Measurements from ENCODE around the genes CD248 and NPAS4.

DNA sequence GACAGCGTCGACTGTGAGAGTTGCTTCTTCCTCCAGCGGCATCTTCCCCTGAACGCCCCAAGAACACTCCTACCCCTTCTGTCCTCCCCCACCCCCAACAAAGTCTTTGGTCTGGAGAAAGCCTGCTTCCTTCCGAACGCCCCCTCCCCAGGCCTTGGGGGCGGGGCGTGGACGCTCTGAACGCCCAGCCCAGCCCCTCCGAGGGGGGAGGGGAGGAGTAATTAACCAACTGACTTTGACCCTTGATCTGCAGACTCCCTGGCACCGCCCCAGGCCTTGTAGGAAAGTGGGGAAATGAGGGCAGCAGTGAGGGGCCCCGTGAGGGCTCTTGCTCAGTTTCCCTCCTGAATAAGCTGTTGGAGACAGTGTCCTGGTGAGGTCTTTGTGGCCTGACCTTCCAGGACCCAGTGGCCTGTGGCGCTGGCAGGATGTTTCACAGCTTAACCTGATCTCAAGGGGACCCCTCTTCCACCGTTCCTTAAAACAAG is 1.5 kb downstream of the OVOL1 start:
- PRO-cap = no peak

GRCh38 chr11:65858634-65858885 is 580 bp upstream of the CFL1 start:
- PRO-cap = no peak

- PRO-cap = no peak
These were observed 5.0 kb downstream of the EFEMP2 start for GRCh38 chr11:65867387-65868180.

GRCh38 chr11:65896351-65897256 is 3.6 kb downstream of the FOSL1 start:
- PRO-cap = unidirectional peak, minus-strand start at chr11:65896585; unidirectional peak, minus-strand start at chr11:65897074

GRCh38 chr11:65964797-65965290 is 3.3 kb downstream of the SART1 start:
- PRO-cap = no peak

DNA sequence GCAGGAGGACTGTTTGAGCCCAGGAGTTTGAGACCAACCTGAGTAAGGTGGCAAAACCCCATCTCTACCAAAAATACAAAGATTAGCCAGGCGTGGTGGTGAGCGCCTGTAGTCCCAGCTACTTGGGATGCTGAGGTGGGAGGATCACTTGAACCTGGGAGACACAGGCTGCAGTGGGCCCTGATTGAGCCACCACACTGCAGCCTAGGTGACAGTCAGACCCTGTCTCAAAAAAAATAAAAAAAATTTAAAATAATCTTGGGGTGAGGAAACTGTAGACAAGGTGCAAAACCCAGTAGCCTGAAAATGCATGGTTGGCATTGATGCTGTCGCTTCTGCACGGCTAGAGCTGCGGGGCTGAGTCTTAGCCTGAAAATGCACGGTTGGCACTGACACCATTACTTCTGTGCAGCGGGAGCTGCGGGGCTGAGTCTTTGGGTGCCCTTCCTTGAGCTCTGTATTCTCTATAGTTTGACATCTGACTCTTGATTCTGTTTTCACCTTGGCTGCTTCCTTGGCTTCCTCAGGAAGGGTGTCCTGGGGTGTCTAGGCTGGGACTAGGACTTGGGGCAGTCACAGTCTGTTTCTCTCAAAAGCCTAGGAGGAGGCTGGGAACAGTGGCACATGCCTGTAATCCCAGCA is 18.5 kb downstream of the SART1 start:
- PRO-cap = no peak

GRCh38 chr11:65982850-65983383 is 19.0 kb downstream of the EIF1AD start:
- PRO-cap = no peak

DNA sequence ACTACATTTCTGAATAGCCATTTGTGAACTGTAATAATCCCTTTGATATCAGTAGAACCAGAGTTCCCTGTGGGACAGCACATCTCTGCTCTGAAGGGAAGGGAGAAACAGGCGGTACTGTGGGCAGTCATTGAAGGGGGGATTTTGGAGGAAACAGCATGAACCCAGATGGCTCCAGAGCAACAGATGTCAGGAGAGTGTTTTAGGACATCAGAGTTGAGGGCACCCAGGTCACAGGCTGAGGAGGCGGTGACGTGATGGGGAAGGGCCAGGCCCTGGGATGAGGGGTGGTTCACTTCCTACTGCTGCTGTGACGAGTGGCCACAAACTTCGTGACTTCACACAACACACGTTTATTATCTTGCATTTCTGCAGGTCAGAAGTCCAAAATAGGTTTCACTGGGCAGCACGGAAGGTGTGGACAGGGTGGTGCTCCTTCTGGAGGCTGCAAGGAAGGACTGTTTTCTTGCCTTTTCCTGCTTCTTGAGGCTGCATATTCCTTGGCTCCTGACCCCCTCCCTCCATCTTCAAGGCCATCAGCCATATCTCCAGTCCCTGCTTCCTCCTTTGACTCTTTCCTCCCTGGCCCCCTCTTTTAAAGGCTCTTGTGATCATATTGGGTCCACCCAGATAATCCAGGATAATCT is 66.7 kb upstream of the KLC2 start:
- PRO-cap = no peak

DNA sequence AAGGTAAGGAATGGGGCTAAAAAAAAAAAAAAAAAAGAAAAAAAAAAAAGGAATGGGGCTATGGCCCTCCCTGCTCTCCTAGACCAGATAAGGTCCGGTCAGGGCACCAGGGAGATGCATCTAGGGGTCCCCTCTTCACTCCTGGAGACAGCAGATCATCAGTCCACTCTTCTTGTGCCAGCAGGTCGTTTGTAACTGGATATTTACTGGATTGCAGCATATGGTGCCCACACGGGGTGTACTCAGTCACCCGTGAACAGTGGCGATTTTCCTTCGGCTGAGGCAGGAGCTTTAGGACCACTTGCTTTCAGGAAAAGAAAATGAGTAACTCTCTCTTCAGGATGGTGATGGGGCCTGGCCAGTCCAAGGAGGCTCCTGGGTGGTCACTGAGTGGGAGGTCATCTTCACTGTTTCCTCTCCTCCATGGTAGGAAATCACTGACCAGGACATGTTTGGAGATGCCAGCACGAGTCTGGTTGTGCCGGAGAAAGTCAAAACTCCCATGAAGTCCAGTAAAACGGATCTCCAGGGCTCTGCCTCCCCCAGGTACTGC is 27.3 kb upstream of the KLC2 start:
- PRO-cap = no peak

DNA sequence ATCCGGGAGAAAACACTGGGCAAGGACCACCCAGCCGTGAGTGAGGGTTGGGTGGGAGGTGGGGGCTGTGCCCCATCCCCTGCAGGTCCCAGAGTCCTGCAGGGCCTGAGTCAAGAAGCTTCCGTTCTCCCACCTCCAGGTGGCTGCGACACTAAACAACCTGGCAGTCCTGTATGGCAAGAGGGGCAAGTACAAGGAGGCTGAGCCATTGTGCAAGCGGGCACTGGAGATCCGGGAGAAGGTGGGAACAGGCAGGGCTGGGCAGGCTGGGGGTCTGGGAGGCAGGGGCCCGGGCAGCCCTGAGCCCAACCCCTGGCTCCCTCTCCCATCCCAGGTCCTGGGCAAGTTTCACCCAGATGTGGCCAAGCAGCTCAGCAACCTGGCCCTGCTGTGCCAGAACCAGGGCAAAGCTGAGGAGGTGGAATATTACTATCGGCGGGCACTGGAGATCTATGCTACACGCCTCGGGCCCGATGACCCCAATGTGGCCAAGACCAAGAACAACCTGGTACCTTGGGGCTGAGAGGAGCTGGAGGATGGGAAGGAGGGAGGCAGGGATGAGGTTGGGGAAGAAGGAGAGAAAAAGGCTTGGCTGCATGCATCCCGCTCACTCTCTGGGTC is 4.6 kb upstream of the RAB1B start:
- PRO-cap = no peak

DNA sequence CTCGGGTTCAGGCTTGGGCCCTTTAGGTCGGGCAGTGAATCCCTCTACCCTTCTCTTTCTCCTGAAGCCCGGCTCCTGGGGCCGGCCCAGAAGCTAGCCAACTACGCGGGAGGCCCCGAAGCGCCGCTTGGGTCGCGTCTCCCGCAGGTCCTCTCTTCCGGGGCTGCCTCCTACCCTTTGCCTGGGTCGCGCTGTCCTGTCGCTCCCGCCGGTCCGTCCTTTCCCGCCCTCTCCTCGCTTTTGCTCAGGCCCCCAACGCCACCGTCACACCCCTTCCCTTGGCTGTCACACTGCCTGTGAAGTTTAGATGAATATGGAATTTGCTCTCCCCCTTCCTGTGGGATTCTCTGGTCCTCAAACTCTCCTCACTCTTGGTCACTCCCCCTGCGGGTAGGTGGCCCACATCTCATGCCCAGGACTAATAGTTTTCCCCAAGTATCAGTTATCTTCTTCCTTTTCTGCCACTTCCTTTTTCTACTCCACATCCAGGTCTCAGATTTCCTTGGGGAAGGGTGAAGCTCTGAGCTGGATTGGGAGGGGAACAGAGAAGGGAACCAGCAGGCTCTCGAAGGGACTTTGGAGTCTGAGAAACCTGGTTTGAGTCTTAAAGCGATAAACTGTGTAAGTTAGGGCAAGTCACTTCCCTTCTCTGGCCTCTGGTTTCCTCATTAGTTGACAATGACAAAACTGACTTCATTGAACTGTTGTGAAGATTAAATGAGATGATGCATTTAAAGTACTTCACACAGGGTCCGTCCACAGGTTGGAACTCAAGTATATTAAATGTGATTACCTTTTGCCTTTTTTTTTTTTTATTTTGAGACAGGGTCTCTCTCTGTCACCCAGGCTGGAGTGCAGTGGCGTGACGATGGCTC is 872 bp downstream of the RAB1B start:
- PRO-cap = unidirectional peak, minus-strand start at position 242 of the sequence

DNA sequence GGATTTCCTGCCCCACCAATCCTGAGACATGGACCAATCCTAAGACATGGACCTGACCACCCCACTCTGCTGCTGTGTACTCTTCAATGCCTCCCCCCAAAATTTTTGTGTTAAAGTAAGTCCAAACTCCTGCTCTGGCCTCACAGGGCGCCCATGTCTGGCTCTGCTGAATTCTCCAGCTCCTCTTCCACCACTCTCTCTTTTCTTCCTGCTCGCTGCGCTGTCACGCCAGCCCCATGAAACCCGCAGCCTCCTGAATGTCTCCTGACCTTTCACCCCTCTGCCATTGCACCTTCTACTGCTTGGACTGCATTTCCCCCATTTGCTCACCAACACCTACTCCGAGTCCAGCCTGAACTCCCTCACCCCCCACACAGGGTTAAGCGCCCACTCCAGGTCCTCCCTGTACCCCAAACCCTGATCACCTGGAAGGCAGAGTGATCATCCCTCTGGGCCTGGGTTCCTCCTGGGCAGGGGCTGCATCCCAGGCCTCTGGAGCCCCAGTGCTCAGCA is 3.5 kb downstream of the CNIH2 start:
- PRO-cap = no peak

GRCh38 chr11:66314934-66315867 is 1.6 kb downstream of the CD248 start:
- PRO-cap = no peak

GRCh38 chr11:66315868-66316940 is 640 bp downstream of the CD248 start:
- PRO-cap = no peak

DNA sequence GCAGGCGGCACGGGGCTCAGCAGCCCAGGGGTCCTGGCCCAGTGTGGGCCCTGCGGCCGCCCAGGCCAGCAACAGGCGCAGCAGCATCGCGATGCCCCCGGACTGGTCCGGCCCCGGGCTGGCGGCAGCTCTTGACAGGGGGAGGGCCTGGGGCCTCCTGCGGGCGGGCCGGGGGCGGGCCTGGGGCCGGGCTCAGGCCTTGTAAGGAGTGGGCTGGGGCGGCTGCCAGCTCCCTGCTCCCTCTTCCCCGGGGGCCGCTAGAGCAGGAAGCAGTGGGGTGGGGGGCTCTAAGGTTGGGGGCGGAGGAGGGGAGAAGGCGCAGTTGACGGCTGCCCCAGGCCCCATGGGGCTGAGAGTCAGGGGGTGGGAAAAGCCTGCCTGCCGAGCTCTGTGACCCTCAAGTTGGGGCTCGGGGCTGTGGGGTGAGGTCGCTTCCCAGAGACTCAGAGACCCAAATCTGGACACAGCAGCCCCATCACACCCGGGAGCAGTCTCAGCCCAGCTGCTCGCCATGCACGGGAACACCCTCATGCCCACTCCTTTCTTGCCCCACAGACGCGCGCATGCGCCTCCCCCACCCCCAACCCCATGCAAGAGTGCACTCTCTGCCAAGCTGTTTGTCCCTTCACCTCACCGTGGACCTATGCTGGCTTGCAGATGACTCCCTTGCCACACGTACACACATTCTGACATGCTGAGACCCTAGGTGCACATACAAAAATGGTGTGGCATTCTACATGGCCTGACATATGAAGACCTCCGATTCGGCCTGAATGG is at the start of gene CD248:
TSS of gene CD248 (minus strand) at position 104 of the 777 bp plus-strand sequence.
- PRO-cap = no peak

- PRO-cap = no peak
These were observed 5.8 kb upstream of the CD248 start for GRCh38 chr11:66322664-66322980.

- PRO-cap = no peak
These were observed 717 bp downstream of the RIN1 start for GRCh38 chr11:66335477-66335957.

DNA sequence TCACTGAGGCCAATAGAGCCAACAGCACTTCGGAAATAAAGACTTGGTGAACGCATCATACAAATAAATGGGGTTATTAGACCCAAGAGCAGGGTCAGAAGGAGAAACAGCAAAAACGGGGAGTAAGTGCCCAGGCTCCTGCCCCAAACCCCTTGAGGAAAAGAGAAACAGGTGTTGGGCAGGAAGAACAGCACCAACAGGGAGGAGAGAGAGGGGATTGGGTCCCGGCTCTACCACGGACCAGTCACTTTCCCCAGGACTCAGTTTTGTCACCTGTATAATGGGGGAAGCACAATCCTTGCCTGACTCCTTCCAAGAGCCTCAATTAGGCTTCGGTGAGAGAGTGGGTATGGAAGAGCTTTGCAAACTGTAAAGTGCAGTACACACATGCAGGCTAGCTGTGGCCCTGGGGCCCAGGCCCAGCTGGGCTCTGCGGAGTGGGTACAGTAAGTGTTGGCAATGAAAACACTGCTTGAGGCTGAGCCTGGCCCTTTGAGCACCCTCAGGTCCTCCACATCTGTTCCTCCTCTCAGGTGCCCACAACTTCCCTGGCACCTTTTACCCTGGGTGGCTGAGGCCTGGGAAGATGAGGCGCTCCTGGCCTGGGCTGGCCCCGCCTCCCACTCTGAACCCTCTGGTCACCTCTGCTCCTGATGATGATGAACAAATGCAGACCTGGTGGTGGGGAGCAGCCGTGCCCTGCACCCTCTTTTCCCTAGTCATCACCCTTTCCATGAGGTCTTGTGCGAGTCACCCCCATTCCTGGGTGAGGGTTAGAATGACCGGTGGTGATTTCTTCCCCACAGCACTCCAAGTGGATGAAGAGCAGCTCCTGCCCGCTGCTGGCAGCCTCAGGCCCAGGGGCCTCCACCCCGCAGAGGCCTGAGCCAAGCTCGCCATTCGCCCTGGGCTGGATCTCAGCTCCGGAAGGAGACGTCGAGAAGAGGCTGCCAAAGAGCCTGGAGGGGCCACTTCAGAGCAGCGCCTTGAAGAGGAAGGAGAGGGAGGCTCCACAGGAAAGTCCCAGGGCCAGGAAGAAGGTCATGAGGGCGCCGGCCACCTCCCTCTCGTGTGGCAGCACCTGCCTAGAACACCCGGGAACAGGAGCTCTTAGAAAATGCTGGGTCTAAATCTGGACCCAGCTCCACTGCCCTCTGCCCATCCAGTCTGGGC is 8.7 kb downstream of the SLC29A2 start:
- PRO-cap = no peak

DNA sequence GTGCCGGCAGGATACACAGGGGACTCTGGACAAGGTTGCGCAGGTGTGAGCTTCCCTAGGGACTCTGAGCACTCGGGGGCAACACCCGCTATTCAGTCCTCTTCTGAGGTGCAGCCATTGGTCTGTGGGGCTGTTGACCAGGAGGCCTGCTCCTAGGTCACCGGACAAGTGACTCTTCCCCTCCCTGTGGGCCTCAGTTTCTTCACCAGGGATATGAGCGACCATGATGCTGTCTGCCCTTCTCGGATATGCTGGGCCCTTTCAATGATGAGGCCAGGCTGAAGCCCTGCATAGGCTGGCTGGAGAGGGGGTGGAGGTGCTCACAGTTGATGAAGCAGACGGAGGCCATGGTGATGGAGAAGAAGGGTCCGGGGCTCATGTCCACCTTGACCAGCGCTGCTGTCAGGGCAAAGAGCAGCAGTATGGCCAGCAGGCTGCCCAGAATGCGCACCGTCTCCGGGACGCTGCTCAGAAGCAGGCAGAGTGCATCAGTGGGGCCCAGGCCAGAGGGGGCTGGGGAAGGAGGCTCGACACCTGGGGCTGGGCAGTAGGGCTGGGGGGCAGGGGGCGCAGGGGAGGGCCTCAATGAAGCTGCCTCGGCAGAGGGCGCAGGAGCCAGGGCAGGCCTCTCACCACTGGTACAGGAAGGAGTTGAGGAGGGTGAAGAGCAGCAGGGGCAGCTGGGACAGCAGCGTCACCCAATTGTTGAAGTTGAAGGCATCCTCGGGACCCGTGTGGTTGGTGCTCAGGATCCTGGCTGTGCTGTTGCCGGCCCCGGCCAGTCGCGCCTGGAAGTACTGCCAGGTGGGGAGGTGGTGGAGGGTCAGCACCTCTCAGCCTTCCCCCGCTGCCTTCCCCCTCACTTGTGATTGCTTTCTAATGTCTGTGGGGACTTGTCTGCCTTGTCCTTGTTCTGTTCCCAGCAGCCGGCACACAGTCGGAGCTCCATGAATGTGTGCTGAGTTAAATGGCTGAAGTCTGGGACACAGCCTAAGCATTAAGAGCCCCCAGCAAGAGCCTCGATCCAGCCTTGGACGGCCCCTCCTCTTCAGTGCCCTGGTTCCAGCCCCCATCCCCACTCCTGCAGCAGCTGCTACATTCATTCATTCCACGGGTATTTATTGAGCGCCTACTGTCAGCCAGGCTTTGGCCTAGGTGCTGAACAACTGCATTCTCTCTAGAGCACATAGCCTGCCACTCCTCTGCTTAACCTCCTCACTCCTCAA is 2.4 kb downstream of the SLC29A2 start:
- PRO-cap = no peak

DNA sequence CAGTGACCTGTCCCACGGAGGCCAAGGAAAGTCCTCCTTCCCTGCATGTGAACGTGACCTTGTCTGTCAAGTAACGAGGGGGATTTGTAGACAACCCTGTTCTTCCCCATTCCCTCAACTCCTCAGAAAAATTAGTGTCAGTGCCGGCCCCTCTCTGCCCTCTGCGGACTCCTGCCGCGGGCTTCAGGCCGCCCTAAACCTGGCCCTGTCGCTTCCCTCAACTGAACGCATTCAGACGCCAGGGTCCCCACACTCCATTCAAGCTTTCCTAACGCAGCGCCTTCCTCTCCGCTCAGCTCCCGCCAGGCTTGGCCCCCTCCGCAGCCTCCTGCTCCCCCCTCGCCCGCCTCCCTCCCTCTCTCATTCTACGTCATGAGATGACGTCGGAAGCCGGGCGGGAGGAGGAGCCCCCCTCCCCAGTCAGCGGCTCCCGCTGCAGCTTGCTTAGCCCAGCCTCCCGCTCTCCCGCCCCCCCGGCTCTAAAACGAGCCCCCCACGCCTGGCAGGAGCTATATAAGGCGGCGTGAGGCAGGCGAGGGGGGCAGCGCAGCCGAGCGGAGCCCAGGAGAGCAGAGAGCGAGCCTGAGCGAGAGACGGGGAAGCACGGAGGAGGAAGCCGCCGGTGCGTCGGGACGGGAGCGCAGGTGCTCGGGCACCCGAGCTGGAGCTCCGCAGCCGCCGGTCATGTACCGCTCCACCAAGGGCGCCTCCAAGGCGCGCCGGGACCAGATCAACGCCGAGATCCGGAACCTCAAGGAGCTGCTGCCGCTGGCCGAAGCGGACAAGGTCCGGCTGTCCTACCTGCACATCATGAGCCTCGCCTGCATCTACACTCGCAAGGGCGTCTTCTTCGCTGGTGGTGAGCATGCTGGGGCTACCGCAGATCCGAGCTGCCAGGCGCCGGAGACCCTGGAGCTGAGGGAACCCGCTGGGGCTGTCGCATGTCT is at the start of gene NPAS4:
TSS of gene NPAS4 (plus strand) at position 540 of the 947 bp plus-strand sequence.
- PRO-cap = bidirectional peak, plus-strand start at position 542 of the sequence, minus-strand start at position 322 of the sequence